Skin of body (tissue), 2 donors: ENCODE measurements around a stretch of chr19.

DNA sequence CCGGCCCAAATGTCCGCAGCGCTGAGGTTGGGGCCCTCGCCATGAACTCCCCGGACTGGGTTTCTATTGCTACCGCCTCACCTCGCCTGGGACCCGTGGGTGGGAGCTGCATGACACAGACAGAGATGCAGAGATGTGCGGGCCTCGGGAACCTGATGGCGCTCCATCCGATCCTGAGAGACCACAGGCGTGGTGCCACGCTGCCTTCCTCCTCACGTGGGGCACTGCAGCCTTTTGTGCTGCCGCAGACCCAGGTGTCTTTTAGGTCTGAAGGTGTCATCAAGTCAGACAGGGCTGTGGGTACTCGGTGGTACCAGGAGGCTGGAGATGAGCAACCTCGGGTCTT lies 4.8 kb downstream of the FZR1 start:
- RAMPAGE, long total RNA: no peak

GRCh38 chr19:3573451-3574704 lies 1.1 kb downstream of the HMG20B start:
- RAMPAGE, long total RNA: no peak

DNA sequence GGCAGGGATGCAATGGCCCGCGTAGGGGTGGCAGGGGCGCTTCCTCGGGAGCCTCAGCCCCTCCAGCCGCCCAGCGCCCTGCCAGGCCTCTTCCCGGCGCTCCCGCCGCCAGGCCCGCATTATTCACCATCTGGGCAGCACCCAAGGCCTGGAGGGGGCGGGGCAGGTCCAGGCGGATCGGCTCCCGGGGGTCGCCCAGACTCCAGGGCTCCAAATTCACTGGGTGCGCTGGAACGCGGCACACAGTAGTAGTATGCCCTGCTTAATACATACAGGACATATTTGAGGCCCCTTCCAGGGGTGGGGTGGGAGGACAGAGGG lies 320 bp upstream of the TBXA2R start:
- RAMPAGE, long total RNA: no peak

GRCh38 chr19:3618248-3618832 lies 8.2 kb downstream of the CACTIN start:
- RAMPAGE, long total RNA: no peak

DNA sequence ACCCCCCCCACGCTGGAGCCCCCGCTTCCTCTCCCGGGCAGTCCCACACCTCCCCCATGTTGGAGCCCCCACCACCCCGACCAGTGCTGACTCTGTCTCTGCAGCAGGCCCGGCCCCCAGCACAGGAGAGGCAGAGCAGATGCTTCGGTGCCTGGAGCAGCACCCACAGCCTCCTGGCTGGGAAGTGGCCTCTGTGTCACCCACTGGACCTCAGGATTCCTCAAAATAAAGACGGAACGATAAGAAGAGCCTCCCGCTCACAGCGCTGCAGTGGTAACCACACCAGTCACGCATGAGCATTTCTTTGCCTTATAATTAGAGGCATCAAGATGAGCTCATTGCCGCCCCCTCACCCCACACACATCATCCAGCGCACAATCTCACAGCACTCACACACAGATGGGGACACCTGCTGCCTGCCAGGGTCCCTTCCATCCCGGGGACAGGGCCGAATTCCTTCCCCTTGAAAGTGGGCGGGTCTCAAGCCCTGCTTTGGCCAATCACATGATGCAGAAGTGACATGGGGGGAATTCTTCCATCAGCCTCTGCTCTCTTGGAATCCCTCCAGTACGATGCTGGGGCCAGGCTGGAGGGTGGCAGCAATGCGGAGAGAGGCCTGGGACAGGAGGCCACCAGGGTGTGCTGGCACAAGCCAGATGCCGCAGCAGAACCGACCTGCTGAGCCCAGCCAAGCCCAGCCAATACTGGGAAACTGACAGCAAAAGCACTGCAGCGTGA lies 16.2 kb downstream of the PIP5K1C start:
- RAMPAGE, long total RNA: no peak

- RAMPAGE, long total RNA: no peak
Observed at GRCh38 chr19:3950828-3951933, 18.3 kb downstream of the NMRK2 start.

GRCh38 chr19:3951934-3952125 lies 19.0 kb downstream of the NMRK2 start:
- RAMPAGE, long total RNA: no peak

GRCh38 chr19:3969357-3970245 lies 1.3 kb downstream of the DAPK3 start:
- RAMPAGE, long total RNA: no peak

DNA sequence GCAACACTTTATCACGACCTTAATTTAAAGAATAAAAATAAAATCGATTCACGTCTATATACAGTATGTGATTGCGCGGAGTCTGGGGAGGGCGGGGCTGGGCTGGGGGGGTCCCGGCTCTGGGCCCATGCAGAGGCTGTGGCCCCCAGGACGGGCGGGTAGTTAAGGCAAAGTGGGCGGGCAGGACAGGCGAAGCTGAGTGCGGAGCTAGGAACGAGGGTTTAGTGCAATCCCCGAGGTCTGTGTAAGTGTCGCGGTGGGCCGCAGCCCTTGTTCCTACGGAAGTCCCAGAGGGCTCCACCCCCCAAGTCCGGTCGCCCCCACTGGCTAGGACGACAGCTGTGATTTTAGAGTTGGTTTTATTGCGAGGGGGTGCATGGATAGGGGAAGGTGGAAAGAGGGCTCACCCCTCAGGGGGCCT lies 21.8 kb downstream of the ZBTB7A start:
- RAMPAGE, long total RNA: no peak

GRCh38 chr19:4046096-4046939 lies 20.4 kb downstream of the ZBTB7A start:
- RAMPAGE, long total RNA: no peak

DNA sequence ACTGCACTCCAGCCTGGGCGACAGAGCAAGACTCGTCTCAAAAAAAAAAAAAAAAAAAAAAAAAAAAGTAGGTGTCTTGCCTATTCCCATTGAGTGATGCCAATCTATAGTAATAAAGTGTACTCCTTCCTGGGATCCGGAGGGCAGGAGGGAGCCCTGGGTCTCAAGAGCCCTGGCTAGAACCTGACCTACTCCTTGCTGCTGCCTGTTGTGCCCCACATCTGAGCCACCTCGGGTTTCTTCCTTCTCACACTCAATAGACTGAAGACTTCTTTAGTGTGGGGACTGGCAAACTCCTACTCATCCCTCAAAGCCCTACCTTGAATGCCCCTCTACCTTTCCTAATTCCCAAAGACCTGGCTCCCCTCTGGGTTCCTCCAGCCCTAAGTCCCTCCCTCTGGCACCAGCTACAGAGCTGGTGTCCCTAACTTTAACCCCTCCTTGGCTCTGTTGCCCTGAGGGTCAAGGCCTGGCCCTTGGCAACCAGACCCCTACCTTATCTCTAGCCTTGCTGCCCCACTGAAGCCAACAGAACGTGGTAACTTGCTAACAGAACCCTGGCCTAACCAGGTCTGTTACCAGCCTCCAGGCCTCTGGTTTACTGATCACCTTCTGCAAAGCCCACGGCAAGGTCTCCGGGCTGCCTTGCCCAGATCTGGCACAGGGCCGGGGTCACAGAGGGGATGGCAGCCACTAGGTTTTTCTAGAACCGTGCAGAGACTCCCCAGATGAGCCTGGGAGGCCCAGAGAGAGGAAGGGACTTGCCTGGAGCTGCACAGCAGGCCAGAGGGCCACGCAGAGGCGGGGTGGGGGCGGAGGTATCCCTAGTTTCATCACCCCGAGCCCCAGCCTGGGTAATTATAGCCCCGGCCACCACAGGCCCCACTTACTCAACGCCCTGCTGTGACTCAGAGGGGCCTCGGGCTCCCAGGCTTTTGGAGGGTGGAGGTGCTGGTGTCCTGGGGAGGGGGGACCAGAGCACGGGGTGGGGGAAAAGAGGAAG lies 15.3 kb downstream of the ZBTB7A start:
- RAMPAGE, long total RNA: no peak

GRCh38 chr19:4061026-4061910 lies 5.4 kb downstream of the ZBTB7A start:
- RAMPAGE, long total RNA: no peak

GRCh38 chr19:4081308-4081789 lies 14.7 kb upstream of the ZBTB7A start:
- RAMPAGE, long total RNA: no peak

GRCh38 chr19:4157843-4158203 lies 4.4 kb downstream of the CREB3L3 start:
- RAMPAGE, long total RNA: no peak

GRCh38 chr19:4171798-4172445 lies 10.4 kb downstream of the SIRT6 start:
- RAMPAGE, long total RNA: no peak

DNA sequence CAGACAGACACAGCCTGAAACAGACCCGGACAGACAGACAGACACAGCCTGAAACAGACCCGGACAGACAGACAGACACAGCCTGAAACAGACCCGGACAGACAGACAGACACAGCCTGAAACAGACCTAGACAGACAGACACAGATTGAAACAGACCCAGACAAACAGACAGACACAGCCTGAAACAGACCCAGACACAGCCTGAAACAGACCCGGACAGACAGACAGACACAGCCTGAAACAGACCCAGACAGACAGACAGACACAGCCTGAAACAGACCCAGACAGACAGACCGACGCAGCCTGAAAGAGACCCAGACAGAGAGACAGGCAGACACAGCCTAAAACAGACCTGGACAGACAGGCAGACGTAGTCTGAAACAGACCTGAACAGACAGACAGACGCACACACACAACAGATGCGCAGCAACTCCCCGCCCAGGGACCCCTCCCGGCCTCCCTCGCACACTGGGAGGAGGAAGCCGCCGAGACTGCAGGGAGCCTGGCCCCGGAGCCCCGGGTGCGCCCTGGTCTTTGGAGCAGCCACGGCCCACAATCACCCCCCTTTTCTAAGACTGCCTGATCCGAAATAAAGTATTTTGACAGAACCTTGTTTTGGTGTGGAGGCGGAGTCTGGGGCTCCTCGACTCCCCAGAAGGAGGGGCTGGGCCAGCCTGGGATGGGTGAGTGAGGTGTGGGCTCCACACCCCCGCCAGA lies 9.8 kb downstream of the SIRT6 start:
- RAMPAGE, long total RNA: no peak

GRCh38 chr19:4186308-4187205 lies 4.1 kb downstream of the ANKRD24 start:
- RAMPAGE, long total RNA: no peak

DNA sequence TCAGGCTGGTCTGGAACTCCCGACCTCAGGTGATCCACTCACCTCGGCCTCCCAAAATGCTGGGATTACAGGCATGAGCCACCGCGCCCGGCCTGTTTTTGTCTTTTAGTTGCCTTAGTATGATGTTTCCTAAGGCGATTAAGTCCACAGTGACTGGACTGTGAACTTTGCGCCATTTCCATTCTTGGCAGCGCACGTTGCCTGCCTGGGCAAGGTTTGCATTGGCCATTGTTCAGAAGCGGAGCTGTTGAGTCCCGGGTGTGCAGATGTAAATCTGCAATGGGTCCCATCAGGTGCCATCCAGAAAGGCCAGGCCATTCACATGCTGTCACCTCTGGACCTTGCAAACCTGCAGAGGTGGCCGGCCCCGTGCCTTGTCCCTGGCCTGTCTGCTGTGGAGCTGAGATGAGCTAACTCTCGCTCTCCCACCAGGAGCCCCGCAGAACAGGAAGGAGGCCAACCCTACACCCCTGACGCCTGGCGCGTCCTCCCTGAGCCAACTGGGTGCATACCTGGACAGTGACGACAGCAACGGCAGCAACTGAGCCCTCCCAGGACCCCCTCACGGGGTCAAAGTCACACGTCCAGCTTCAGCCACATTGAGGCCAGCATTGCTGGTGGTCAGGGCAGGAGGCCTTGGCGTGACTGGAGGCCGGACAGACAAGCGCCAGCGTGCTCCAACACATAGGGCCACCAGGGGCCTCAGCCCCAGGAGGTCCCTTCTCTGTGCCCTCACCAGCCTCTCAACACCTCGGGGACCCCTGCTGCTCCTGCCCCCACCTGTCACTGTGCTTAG lies 10.7 kb upstream of the SHD start:
- RAMPAGE, long total RNA: no peak

- RAMPAGE, long total RNA: no peak
Observed at GRCh38 chr19:4318989-4319849, 14.8 kb downstream of the FSD1 start.

DNA sequence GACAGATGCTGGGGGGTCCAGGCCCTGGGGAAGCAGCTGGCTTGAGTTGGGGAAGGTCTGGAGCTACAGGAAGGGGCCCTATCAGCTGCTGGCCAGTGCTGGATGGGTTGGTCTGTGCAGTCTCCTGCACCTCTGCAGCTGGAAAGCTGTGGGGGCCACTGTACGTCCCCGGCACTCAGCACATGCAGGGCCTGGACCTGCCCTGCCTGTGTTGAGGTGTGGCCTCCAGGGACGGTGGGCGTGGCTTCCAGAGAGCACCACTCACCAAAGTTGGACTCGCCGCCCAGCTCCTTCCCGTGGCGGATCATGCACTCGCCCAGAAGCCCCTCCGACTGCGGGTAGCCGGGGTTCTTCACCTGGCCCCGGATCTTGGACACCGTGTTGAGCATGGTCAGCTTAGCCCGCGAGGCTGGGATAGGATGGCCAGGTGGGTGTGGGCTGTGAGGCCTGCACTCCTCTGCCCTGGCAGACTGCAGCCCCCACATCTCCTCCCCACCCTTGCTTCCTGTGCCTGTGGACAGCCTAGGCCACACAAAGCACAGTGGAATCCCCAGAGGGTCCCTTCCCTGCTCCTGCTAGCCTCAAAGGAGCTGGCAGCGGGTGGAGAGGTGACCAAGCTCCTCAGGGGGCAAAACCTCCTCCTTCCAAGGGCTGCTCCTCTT lies 22.0 kb downstream of the MPND start:
- RAMPAGE, long total RNA: no peak